M059J (cell line): ENCODE measurements around the gene POU4F1.

DNA sequence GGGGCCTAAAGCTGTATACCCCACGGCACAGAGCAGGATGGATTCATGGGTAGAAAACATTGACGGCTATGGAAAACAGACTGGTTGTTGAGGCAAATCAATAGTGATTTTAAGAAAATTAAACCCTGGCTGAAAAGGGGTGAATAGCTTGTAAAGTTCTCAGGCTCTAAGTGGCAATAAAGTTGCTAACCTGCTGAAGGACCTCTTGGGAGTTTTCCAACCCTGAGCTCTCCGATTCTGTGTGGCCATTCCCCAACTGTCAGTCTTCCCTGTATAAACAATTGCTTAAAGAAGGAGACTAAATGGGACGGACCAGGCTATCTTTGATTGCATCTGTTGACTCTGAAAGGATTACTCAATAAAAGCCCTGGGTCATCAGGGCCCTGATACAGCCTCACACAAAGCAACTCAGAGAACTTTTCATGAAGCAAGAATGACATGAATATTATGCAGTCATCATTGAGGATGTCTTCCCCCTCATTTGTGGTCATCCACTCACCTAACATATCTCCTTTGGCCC is 308.0 kb downstream of the TBC1D4 start:
- RAMPAGE, long total RNA: no peak

DNA sequence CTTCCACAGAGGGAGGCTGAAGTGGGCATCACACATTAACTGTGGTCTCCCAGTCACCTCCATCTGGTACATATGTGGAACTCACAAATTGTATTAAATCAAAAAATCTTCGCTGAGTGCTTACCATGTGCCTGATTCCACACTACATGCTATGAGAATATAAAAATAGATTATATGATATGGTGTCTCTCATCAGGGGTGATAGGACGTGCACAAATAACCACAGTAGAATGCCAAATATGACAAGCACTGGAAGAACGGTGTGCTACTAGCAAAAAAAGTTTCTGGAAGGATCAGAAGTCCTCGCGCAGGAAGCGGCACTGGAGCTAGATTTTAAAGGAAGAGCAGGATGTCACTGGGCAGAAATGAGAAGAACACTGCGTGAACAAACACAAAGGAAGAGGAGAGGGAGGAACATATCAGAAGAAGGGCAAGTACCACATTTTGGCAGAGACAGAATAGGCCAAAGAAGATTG is 62.3 kb downstream of the TBC1D4 start:
- RAMPAGE, long total RNA: no peak

- RAMPAGE, long total RNA: no peak
Measured at GRCh38 chr13:75507692-75508041, 25.7 kb upstream of the TBC1D4 start.

GRCh38 chr13:75724616-75725051 is 88.5 kb downstream of the LMO7 start:
- RAMPAGE, long total RNA: no peak

DNA sequence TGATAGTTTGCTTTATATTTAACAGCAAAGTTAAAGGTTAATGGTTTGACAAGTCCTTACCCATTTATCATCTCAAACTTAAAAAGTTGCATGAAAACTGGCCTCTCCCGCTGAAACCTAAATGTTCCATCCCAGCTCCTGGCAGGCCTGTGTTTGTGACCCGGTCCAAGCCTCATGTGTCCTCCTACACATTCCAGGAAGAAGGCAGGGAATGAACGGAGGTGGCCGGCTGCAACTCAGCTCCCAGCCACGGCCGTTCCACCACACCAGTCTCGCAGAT is 56.6 kb downstream of the KCTD12 start:
- RAMPAGE, long total RNA: no peak

DNA sequence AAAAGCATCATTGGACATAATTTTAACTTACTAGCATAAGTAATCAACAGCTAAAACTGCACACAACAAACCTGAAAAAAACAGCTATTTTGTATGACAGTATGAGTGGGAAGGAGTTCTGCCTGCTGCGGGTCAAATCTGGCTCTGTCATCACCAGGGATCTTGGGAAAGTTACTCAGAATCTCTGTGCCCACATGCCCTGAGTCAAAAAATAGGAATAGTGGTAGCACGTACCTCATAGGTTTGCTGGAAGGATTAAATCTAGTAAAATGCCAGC is 1.1 kb downstream of the CLN5 start:
- RAMPAGE, long total RNA: no peak

GRCh38 chr13:77251606-77252474 is 75.1 kb downstream of the MYCBP2 start:
- RAMPAGE, long total RNA: no peak

- RAMPAGE, long total RNA: no peak
Measured at GRCh38 chr13:77537425-77537875, 1.9 kb downstream of the SCEL start.

DNA sequence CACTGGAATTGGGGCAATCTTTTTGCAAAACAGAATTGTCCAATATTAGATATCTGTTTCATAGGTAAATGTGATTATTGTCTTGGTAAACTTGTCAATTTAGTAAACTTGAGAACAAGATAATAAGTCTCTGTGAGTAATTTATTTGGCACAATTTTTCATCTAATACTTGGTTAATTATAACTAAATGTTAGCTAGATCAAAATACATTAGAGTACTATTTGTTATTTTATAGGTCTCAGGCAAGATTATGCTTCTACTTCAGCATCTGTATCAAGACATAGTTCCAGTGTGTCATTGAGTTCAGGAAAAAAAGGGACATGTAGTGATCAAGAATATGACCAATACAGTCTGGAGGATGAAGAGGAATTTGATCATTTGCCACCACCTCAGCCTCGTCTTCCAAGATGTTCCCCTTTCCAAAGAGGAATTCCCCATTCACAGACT is 48.8 kb downstream of the SLAIN1 start:
- RAMPAGE, long total RNA: no peak

GRCh38 chr13:77836306-77836935 is 82.2 kb downstream of the EDNRB start:
- RAMPAGE, long total RNA: no peak

GRCh38 chr13:77897893-77898761 is 20.5 kb downstream of the EDNRB start:
- RAMPAGE, long total RNA: no peak

- RAMPAGE, long total RNA: no peak
Measured at GRCh38 chr13:78045781-78046367, 127.2 kb upstream of the EDNRB start.

DNA sequence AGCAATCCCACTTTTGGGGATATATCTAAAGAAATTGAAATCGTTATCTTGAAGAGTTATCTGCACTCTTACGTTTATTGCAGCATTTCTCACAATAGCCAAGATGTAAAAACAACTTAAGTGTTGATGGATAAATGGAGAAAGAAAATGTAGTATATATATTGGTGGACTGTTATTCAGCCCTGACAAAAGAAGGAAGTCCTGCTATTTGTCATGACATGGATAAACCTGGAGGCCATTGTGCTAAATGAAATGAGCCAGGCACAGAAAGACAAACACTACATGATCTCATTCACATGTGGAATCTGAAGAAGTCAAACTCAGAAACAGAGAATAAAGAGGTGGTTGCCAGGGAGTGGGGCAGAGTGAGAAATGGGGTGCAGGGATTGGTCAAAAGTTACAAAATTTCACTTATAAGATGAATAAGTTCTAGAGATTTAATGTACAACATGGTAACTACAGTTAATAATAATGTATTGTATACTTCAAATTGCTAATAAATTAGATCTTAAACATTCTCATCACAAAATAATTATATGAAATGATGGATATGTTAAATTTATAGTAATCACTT is 58.8 kb downstream of the POU4F1 start:
- RAMPAGE, long total RNA: no peak

DNA sequence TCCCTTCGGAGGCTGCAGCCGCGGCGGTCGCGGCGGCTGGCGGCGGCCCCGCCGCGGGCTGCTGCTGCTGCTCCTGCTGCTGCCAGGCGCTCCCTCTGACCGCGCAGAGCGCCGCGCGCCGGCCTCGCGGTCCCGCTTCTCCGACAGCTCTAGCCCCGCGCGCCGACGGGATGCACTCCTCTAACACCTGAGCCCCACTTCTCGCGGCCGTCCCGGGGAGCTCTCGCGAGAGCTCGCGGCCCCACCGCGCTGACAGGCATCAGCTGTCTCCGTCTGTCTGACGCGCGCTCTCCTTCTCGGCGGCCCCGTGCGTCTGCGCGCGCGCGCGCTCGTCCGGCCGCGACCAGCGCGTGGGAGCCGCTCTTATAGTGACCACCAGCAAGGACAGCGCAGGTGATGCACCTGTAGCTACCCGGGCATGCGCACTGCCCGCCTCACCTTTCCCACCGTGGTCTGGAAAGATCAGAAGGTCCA is at the start of gene POU4F1:
Gene POU4F1, minus strand, starts transcription at position 151 of the 474 bp plus-strand sequence.
- RAMPAGE, long total RNA: no peak

DNA sequence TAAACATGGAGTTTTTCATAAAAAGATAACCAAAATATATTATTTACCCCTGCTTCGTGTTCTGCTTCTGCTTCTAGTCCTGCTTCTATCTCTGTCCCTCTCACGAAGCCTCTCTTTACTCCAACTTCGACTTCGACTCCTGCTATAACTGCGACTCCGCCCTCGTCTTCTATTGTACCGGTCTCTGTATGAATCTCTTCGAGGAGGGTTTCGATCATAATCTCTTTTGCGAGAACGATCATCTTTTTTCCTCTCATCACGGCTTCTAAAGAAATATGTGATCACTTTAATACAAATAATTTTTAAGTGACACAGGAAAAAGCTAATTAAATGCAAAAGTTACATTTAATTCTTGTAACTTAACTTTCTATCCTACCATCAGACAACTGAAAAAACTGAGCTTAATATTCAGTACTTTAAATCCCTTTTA is 35.1 kb downstream of the RBM26 start:
- RAMPAGE, long total RNA: no peak

DNA sequence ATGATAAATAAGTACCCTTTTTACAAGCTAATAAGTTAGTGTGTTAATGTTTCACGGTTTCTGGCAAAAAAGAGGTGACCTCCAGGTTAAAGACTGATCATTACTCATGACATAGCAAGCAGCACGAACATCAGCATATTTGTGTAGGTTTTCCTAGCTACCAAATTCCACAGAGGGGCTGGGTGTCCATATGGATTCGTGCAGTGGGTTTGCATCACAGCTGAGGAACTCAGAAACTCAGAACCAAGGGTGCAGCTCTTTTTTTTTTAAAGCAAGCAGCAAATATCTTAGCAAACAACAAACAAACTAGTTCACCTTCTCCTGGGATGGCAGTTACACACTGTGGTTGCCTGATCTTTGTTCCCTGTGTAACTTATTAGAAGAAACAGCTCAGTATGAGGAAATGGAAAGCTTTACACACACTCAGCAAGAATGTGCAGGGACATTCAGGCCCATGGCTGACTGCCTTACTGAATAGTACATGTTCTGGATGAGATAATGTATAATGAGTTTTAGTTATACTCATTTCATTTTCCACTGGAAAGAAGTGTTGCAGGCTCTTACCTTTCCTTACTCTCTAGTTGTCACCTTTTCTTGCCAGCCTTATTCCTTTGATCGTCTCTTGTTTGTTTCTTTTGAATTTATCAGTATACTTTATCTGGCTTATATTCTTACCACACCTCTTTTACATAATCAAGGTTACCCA is 4.2 kb downstream of the NDFIP2 start:
- RAMPAGE, long total RNA: no peak

- RAMPAGE, long total RNA: no peak
Measured at GRCh38 chr13:79637134-79637752, 156.3 kb downstream of the NDFIP2 start.

- RAMPAGE, long total RNA: no peak
Measured at GRCh38 chr13:80336348-80336858, 4.5 kb downstream of the SPRY2 start.

DNA sequence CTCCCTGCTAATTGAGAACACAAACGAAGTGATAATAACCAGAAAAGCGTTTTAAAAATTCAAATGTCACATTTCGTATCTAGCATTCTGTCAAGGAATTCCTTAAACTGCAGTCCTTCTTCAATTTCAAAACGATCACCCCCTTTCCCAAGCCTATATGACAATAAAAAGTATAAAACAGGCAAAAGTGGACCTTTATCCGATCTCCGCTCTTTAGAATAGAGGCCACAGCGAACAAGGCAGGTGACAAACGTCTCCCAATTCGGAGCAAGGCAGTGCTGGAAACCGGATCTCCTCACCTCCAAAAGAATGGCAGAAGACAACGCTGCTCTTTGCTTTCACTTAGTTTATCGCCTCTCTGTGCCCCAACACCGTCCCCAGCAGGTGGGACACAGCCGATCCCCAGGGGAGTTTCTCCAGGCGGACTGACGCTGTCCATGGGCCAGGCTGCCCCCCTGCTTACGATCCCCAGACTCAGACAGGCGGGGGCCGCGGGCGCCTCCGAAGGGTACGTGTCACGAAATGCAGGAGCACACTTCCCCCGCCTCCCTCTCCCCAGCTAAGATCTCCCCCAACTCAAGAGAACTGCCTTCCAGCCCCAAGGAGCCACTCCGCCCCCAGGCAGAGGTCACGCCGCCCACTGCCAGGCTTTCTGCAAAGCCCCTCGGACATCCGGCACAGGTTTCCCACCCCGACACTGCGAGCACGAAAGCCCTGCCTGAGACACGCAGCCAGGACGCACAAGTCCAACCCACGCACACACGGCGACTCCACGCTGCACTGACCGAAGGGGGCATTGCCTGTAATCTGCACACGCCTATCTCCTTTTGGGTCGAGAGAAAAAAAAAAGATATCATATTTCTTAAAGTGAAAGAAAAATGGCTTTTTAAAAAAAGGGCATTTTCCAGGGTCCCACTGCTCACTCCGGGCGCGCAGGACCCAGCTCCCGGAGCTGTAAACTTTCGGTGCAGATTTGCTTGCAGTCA is 2.1 kb downstream of the SPRY2 start:
- RAMPAGE, long total RNA: no peak

GRCh38 chr13:82219725-82219924 is 1662.6 kb downstream of the SLITRK1 start:
- RAMPAGE, long total RNA: no peak